Measurements from ENCODE around the genes SCO1, COX10, TVP23C and ADORA2B.

DNA sequence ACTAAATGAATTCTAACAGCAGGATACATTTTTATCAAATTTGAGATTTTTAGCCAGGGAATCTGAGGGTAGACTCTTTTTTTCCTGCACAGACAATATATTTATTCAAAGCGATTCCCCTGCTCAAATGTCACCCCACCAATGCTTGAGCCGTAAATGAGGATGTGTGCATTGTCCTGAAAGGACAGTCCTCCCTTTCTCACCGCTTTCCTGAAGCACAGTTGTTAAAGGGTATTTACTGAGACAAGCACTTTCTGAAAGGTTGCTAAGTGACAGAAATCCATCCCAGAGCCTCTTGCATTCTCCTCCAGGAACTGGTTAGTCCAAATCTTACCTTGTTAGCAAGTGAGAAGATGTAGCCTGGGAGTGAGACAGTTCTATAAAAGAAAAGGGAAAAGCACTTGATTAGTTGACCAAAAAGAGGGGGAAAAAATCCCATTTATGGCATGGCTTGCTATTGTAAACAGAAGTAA lies 381 bp downstream of the MYH2 start:
- RRBS: no CpG with 5 or more reads among the region's 3 CpGs

GRCh38 chr17:10637915-10638743 lies 19.0 kb downstream of the MYH3 start:
- RRBS: no CpG with 5 or more reads among the region's 32 CpGs

DNA sequence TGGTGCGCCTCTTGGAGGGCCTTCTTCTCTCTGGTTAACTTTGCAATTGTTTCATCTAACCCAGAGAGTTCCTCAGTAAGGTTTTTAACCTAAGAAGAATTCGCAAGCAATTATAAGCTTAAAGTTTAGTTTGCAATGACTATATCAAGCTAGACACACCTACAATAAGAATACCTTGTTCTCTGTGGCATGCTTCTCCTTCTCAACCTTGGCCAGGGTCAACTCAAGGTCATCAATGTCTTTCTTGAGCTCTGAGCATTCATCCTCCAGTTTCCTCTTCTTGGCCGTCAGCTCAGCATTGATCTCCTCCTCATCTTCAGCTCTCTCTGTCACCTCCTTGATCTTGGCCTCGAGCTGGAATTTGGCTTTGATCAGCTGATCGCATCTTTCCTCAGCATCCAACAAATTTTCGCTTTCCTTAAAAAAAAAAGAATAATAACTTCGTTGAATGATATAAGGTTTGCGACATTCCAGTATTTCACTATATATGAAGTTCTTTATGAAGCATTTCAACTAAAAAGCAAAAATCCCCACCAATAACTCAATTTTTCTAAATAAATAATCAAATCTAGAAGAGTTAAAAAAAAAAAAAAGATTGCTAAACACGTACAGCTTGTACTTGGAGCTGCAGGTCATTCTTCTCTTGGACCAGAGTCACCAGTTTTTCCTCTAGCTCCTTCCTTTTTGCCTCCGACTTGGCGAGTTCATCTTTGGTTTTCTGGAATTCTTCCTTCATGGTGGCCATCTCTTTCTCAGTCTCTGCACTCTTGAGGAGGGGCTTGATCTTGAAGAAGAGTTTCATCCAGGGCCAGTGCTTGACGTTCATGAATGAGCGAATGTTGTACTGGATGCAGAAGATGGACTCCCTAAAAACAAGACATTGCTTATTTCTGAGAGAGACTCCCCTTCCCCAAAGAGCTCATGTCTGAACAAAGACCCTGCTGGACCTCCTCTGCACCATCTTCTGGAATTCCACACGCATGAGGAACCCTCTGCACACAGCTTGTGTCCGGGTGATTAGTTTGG lies 17.4 kb downstream of the MYH3 start:
- RRBS: no CpG with 5 or more reads among the region's 15 CpGs

- RRBS: 2% methylated on average over 26 of the region's 79 CpGs
Measured at GRCh38 chr17:10696971-10697839, at the start of gene SCO1. TSS of gene SCO1 (minus strand) at chr17:10697533.

GRCh38 chr17:10733069-10733523 lies 3.3 kb upstream of the TMEM220 start:
- RRBS: no CpG with 5 or more reads among the region's 4 CpGs

GRCh38 chr17:10777371-10777627 lies 26.6 kb downstream of the TMEM238L start:
- RRBS: no CpG with 5 or more reads among the region's 5 CpGs

DNA sequence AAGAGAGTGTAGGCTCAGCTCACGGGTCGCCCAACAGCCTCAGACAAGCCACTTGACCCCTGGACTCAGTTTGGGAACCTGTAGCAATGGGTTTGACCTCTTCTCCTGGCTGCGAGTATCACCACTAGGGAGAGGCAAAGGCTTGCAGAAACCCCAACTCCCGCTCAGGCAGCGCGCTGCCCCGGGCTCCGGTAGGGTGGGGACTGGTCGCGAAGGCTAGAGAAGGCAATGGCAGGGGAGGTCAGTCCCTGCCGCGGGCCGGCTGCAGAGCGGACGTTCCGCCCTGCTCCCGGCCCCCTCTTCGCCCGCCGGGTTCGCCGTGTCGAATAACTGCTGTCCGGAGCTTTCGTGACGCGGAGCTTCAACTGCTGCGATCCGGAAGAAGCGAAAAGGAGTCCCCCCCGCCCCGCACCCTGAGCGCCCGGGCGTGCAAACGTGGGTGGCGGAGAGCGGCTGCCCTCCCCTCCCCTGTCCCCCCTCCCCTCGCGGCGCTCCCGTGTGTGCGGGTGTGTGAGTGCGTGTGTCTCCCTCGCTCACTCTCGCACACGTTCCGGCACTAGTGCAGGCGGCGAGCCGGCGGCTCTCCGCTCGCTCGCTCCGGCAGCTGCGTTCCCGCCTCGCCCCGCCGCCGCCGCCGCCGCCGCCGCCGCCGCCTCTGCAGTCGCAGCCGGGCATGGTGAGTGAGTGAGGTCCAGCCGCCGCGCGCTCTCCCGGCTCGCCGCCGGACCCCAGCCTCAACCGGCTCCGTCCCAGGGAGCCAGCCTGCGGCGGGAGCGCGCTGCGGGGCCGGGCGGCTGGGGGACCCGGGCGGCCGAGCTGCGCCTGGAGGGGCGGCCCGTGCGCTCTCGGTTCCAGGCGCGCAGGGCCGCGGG lies 767 bp upstream of the SHISA6 start:
- RRBS: 2% methylated on average over 45 of the region's 100 CpGs

DNA sequence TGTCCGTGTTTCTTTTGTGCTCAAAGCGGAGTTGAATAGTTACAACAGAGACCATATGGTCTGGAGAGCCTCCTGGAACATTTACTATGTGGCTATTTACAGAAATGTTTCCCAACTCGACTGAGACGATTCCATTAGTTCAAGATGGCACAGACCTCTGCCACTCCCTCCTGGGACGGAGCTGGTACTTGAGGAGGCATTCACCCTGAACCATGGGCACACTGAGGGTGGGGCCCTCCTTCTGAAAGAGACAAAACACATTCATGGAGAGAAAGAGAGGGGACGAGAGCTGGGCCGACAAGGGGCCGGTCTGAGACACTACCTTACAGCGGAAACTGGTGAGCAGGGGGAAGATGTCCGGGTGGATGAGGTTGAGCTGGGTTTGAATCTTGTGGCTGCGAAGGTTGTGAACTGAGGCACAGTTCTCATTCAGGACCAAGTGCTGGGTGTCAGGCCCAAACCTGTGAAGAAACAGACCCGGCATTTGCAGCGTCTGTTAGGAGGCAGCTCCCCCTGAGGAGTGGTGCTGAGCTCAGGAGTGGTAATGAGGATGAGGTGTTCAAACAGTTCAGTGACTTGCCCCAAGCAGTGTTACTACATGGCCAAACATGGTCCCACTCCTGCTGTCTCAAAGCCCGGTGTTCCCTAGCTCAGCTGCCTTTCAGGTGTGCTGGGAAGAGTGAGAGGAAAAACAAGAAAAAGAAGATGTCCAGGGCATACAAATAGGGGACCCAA lies 15.5 kb downstream of the ELAC2 start:
- RRBS: 75% methylated on average over 2 of the region's 14 CpGs

GRCh38 chr17:13223074-13223616 lies 205.3 kb upstream of the ELAC2 start:
- RRBS: no CpG with 5 or more reads among the region's 3 CpGs

DNA sequence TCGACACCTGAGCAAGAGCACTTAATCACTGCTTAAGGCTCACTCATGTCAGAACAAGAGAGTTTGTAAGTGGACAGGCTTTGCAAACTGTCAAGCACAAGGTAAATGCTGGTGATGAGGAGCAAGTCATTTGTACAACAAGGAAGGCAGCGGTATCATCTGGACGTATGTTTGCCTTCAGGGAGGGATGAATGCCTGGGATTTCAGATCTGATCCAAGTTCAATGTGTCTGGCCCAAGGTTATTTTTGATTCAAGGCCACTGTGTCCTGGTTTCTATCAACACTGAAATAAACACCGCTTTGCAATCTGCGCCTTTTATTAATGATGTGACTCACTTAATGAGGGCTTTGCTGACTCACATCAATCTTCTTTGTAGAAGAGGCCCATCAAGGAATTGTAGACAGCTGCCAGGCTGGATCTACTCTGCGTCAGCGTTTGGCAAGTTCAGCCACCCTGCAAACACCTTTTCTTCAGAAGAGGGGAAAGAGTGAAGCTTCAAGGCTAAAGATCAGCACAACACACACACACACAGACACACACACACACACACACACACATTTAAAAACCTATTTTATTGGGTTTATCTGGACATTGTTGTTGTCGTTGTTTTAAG lies 174.5 kb upstream of the HS3ST3A1 start:
- RRBS: no CpG with 5 or more reads among the region's 8 CpGs

DNA sequence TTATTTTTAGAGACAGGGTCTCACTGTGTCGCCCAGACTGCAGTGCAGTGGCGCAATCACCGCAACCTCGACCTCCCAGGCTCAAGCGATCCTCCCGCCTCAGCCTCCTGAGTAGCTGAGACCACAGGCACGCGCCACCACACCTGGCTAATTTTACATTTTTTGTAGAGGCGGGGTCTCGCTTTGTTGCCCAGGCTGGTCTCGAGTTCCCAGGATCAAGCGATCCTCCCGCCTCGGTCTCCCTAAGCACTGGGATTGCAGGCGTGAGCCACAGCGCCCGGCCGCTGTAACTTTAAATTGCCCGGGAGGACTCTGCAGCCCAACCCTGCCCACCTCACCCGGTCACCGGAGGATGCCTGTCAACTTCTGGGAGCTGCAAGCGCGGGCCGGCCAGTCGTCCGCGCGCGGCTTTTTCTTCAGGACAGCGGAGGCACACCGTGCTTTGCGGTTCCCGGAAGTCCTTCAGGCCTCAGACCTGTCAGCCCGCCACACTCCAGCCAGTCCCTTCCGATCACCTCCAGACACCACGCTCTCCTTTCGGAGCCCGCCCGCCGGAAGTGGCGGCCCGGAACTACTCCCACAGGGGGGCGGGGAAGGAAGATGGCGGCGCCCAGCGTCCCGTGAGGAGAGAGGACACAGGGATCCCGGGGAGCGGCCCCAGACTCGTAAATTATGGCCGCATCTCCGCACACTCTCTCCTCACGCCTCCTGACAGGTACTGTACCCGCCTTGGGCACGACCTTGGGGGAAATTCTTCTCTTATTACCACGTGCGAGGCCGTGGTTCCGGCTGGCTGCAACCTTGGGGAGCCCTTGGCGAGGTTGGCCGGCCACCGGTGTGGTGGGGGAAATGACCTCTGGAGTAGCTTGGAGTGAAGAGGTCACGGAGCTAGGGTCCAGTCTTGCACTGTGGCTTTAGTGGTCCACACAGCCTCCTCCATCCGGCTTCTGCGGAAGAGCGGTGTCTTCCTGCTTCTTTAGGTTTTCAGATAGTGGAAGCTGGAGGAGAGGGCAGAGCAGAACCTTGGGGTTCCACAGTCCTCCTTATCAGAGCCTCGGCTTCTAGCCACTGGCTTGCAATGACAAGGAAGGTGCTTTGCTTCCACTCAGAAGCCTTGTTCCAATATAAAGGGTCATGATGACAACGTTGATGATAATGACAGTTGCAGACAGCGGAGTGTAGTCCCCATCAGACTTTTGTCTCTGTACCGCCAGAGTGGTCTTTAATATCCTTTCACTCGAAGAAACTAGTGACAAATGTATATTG lies at the start of gene COX10:
Gene COX10, plus strand, starts transcription at position 571 of the 1,266 bp plus-strand sequence.
- RRBS: 2% methylated on average over 27 of the region's 71 CpGs

GRCh38 chr17:14325263-14326142 lies 24.6 kb downstream of the HS3ST3B1 start:
- RRBS: no CpG with 5 or more reads among the region's 12 CpGs

GRCh38 chr17:15437200-15437866 lies 30.1 kb downstream of the CDRT4 start:
- RRBS: no CpG with 5 or more reads among the region's 5 CpGs

DNA sequence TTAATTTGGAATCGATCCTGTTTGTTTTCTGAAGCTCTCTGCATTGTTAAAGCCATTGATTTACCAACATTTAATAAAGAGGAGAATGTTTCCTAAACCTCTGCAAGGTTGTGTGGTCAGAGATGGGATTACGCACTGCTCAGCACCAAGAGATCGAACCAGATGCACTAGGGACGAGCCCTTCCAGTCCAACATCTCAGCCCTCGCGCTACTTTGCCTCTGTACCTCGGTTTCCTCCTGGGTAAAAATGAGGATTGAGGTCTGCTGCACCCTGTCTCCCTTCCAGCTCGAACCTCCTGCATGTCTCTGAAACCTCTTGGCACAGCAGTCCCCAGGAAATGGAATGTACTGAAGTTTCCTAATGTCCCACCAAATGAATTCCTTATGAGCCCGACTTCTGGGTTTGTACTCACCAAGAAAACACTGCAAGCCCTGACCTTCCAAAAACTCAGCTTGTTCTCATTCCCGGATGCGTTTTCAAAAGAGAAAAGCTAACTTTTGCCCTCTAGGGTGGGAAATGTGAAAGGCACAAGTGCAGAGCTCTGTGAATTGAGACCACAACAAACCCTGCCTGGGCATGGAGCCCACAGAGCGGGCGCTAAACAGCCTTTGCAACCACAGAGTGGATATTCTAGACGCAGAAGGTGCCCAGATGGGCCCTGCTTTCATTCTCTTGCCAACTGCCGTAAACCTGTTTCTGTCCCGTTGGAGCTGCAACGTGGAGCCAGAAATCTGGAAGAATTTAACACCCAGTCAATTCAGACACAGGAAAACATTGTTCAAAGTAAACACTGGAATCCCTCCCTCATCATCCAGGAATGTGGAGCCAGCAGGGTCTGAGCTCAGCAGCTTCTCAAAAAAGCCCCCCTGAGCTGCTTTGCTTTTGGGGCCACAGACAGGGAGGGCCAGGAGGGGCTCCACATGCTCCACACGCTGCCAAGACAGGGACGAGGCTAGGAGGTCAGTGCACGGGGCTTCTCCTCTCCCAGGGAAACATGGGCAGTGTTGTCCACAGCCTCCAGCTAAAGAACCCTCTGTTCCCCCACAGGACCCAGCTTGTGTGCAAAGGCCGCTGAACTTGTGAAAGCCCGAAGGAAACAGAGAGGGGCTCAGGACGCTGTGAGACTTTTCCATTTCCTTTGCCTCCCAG lies 10.2 kb downstream of the CDRT4 start:
- RRBS: no CpG with 5 or more reads among the region's 23 CpGs

GRCh38 chr17:15562792-15563874 lies at the start of gene TVP23C:
TSS of gene TVP23C (minus strand) at chr17:15563483.
- RRBS: no CpG with 5 or more reads among the region's 78 CpGs

GRCh38 chr17:15648575-15649235 lies 29.2 kb upstream of the FBXW10B start:
- RRBS: no CpG with 5 or more reads among the region's 9 CpGs

GRCh38 chr17:15944802-15945582 lies at the start of gene ADORA2B:
TSS of gene ADORA2B (plus strand) at chr17:15945130.
- RRBS: 2% methylated on average over 19 of the region's 85 CpGs

GRCh38 chr17:16122603-16123136 lies 92.7 kb downstream of the NCOR1 start:
- RRBS: no CpG with 5 or more reads among the region's 8 CpGs

- RRBS: no CpG with 5 or more reads among the region's 6 CpGs
Measured at GRCh38 chr17:16129199-16129985, 85.9 kb downstream of the NCOR1 start.

GRCh38 chr17:16132645-16133372 lies 82.5 kb downstream of the NCOR1 start:
- RRBS: no CpG with 5 or more reads among the region's 8 CpGs